ENCODE measurements around the genes RXRA and FCN2.

DNA sequence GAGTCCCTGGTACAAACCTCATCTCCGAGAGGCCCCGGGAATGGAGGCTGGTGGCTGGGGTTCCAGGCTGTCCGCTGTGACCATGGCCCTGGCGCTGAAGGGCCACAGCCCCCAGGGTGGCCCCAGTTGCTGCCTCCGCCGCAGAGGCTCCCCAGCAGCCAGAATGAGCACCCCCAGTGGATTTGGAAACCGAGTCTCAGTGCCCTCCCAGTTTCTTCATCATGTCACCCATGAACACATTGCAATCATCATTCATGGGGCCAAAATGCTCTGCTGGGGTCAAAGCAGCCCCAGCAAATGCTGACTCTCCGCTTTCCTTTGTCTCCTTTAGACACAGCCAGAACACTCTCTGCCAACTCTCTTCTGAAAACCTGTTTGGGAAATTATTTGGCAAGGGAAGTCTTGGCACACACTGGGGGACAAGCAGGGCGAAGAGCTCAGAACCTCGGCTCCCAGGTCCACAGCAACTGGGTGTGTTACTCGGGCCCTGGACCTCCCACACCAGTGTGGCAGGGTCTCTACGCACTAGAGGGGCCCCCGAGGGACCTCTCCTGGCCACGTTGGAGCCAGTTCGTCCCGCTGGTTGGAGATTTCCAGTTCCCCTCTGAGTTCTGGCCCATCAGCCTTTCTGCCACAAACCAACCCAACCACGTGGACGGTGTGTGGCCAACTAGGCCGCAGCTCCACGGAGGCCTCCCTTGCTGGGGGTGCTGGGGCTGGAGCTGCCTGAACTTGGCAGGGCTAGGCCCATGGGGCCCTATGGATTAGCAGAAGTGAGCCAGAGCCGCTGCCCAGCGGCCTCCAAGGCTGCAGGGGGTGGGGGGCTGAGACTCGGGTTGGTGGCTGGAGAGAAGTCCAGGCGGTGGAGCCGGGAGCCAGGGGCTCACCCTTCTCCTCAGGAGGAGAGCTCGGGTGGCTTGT is 75.1 kb downstream of the WDR5 start:
- PRO-cap = no peak

- PRO-cap = no peak
Observed at GRCh38 chr9:134217378-134218160, 81.7 kb downstream of the WDR5 start.

DNA sequence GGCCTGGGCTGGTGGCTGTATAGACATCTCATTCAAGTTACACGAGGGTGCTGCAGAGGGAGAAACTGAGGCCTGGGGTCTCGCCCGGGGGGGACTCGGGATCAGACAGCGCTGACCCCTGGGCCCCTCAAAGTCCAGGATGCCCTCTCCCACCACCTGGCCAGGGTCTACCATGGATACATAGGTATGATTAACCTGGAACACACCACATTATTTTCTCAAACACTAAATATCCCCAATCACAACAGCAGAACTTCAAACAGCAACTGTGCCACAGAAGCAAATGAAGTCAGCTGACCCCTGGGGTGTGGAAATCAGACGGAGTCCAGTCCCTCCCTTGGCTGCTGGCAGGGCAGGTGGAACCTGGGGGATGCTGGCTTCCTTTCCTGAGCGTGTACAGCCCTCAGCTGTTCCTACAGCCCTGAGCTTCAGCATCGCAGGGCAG is 7.5 kb upstream of the RXRA start:
- PRO-cap = no peak

DNA sequence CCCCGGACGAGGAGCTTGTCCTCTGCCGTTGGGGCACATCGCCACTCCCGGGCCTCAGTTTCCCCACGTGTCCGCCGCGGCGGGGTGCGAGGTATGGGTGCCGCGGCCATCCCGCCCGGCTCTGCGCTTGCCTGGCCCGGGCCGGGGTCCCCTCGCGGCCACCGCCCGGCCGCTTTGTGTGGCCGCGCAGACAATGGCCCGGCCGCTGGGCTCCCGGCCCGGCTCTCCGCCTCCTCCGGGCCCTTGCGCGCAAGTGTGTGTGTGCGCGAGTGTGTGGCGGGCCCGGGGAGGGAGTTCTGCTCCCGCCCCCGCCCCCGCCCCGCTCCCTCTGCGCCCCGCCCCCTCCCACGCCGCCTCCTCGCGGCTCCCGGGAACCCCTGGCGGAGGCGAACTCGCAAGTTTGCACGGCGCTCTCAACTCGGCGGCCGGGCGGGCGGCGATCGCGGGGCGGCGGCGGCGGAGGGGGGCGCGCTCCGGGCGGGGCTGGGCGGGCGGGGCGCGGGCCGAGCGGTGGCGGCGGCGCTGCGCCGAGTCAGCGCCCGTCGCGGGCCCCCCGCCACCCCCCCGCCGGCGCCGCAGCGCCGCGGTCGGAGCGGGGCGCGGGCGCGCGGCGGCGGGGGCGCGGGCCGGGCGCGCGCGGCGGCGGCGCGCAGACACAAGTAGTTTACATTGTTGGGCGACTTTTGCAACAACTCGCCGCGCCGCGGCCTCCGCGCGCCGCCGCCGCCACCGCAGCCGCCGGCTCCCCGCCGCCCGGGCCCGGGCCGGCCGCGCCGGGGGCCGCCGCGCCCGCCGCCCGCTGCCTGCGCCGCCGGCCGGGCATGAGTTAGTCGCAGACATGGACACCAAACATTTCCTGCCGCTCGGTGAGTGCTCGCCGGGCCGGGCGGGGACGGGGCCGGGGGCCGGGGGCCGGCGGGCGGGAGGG is at the start of gene RXRA:
Gene RXRA (plus strand): TSS at position 662 of the 928 bp plus-strand sequence.
- PRO-cap = bidirectional peak, plus-strand start at position 662 of the sequence, minus-strand start at position 228 of the sequence

DNA sequence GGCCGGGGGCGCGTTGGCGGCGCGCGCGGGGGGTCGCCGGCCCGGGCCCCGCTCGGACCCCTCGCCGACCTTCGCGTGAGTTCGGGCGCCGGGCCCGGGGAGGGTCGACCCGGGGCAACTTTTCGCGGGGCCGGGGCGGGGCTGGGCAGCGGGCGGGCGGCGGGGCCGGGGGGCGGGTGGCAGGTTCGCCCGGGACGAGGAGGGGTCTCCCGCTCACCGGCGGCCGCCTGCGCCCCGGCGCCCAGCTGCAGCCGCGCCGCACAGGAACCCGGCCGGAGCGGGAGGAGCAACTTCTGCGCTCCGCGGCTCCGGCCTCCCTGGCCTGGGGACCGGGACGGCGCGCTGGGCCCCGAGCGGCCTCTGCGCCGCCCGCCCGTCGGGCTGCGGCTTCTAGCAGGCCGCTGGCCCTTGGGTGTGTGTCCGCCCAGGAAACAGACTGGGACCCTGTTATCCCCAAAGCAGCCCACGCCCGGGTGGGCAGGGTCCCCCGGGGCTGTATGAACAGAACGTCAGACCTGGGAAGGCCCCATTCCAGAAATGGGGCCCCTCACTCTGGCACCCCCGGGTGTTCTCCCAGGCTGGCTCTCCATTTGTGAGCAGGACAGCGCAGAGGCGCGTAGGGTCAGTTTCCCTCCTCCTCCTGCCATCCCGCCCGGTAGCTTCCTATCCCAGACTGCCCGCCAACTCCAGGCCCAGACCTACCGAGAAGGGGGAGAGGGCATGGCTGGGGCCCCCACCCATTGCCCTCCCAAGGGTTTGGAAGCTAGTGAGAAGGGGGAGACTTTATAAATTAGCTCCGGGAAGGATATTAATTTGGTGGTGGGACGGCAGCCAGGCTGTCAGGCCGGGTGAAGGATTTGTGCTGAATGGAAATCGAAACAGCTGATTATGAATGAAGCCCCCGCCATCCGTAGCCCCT is 726 bp downstream of the RXRA start:
- PRO-cap = bidirectional peak, plus-strand start at position 590 of the sequence, minus-strand start at position 324 of the sequence

DNA sequence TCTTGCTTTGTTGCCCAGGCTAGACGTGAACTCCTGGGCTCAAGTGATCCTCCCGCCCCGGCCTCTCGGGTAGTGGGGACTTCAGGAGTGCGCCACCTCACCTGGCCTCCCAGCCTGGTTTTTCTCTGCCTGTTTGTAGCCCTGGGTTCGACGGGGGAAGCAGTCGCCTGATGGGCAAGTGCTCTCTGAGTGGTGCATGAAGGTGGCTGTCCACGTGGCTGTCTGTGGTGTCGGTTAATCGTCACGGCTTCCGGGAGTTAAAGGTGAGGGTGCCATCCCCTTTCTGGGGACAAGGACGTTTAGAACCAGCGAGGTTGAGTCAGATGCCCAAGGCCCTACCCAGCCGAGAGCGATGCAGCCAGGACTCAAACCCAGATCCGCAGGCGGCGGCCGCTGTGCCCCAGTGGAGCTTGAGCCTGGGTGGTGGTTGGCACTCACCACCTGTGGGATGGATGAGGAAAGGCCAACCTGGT is 47.6 kb downstream of the RXRA start:
- PRO-cap = no peak

GRCh38 chr9:134407056-134407722 is 80.9 kb downstream of the RXRA start:
- PRO-cap = bidirectional peak, plus-strand start at chr9:134407466, minus-strand start at chr9:134407418

DNA sequence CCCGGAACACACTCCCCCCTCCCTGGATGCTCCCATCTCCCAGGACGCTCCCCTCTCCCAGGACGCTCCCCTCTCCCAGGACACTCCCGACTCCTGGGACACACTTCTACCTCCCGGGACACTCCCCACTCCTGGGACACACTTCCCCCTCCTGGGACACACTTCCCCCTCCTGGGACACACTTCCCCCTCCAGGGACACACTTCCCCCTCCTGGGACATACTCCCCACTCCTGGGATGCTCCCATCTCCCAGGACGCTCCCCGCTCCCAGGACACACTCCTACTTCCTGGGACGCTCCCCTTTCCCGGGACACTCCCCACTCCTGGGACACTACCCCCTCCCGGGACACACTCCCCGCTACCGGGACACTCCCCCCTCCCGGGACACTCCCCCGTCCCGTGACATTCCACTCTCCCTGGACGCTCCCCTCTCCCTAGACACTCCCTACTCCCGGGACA is 95.8 kb downstream of the RXRA start:
- PRO-cap = no peak

GRCh38 chr9:134431629-134432164 is 105.4 kb downstream of the RXRA start:
- PRO-cap = no peak

DNA sequence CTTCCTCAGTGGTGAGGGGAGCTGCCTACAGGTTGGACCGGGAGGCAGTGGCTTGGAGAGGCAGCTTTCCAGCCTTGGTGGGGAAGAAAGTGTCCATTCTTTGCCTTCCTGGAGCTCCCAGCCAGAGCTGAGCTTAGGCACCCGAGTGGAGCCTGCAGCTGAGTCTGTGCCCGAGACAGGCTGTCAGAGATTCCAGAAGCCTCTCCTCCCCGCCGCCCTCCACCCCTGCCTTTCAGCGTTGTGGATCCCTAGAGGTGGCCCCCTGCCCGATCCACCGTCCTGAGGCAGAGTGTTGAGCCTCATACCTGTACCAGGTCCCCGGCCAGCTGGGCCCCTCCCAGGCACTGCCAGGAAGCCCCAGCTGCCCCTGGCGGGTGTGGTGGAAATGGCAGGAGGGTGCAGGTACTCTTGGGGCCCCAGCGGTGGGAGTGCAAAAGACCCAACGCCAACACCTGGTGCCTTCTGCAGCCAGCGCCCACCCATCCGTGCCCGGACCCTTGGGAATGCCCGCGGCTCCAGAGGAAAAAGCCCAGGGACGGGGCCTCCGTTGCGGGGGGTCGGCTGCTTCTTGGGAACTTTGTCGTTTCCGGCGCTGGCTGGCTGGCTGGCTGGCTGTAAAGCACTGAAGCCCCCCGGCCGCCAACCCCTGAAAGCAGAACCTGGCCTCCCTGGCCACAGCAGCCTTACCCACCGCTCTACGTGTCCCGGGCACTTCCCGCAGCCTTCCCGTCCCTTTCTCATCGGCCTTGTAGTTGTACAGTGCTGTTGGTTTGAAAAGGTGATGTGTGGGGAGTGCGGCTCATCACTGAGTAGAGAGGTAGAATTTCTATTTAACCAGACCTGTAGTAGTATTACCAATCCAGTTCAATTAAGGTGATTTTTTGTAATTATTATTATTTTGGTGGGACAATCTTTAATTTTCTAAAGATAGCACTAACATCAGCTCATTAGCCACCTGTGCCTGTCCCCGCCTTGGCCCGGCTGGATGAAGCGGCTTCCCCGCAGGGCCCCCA is 112.3 kb downstream of the RXRA start:
- PRO-cap = no peak

GRCh38 chr9:134442640-134442919 is 116.3 kb downstream of the RXRA start:
- PRO-cap = no peak

DNA sequence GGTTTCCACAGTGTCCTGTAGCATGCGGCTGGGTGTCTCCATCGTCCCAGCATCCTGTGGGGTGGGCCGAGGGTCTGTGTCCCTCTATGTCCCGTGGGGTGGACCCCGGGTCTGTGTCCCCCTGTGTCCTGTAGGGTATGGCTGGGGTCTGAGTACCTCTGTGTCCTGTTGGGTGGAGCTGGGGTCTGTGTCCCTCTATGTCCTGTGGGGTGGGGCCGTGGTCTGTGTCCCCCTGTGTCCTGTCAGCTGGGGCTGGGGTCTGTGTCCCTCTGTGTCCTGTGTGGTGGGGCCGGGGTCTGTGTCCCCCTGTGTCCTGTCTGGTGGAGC is 130.7 kb downstream of the RXRA start:
- PRO-cap = no peak

- PRO-cap = no peak
Observed at GRCh38 chr9:134579460-134579812, 62.2 kb upstream of the COL5A1 start.

DNA sequence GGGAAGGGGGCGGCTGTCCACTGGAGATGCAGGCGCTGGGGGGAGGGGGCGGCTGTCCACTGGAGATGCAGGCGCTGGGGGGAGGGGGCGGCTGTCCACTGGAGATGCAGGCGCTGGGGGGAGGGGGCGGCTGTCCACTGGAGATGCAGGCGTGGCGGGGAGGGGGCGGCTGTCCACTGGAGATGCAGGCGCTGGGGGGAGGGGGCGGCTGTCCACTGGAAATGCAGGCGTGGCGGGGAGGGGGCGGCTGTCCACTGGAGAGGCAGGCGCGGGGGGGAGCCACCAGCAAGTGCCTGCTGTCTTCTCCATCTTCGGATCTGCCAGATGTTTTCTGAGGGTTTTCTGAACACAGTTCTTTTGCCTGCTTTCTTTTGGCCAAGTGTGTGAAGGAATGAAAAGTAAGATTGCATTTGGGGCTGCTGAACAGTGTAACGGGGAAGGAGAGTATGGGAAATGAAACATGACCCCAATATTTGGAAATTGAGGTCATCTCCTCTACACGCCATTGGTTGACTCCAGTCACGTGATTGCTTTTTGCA is 2.8 kb downstream of the COL5A1 start:
- PRO-cap = unidirectional peak, minus-strand start at position 319 of the sequence

DNA sequence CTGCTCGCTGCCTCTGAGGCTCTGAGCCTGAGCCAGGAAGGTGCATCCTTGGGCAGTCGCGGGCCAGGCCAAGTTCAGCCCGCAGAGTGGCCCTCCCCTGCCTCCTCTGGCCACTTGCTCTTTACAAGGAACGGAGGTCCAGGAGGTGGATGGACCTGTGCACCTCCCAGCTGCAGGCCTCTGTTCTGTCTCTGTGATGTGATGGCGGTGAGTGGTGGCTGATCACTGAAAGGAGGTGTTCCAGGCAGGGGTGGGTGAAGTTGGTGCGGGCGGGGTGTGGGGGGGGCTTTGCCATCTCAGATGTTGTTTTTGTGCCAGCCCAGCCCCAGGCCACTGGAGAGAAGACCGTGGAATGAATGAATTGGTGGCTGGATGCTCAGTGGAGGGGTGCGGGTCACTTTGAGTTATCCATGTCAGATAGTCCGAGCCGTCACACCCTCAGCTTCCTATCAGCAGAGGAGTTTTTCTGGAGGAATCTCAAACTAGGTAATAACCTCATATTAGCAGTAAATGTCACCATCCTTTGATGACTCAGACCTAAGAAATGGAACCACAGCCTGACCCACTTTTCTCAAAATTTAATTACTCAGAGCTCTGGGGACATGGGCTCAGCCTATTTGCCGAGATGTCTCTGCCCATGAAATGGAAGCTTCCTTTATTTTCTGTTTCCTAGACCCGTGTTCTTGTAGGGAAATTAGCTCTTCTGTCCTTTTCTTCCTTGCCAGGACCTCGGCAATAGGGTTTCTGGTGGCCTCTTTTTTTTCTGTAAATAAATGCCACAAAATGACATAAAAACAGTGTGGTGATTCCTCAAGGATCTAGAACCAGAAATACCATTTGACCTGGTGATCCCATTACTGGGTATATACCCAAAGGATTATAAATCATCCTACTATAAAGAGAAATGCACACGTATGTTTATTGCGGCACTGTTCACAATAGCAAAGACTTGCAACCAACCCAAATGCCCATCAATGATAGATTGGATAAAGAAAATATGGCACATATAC is 7.5 kb downstream of the COL5A1 start:
- PRO-cap = no peak

- PRO-cap = no peak
Observed at GRCh38 chr9:134707190-134708231, 65.9 kb downstream of the COL5A1 start.

DNA sequence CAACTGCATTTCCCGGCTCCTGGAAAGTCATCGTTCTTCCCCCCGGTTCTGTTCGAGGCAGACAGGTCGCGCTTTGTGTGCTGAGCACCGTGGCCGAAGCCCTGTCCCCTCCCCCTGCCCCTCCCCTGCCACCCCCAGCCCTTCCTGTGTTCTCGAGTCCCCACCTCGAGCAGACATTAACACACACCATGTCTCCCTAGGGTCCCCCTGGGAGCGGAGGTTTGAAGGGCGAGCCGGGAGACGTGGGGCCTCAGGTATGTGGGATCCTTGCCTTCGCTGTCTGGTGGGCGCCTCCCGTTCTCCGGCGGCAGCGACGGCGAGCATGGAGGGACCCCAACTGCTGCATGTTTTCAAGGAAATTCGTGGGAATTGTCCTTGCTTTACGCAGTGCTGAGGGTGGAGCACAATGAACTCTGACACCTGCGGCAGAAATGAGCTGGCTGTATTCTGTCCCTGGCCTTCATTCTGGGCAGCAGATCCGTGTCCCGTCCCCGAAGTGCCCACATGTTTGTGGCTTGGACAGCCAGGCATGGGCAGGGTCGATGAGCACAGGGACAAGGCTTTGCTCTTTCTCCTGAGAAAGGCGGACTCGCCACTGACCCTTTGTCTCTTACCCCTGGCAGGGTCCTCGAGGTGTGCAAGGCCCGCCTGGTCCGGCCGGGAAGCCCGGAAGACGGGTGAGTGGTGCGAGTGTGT is 112.2 kb downstream of the COL5A1 start:
- PRO-cap = no peak

DNA sequence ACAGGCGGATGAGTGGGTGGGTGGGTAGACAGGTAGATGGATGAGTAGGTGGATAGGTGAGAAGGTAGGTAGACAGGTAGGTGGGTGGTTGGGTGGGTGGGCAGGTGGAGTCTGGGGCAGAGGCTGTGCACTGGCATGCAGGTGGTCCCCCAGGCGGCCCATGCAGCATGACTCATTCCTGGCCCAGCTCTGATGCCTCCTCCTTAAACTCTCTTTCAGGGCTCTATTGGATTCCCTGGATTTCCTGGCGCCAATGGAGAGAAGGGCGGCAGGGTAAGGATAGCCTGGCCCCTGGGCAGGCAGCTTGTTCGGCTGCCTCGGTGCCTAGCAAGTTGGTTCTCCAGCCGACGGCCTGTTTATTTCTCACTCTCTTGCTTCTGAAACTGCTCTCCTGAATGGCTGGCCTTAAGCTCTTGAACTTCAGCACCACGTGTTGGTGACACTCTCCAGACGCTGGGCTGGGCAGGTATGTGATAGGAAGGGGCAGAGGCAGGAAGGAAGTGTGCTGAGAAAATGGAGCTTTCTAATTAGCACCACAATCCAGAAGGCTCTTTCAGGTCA is 91.6 kb upstream of the FCN2 start:
- PRO-cap = no peak

DNA sequence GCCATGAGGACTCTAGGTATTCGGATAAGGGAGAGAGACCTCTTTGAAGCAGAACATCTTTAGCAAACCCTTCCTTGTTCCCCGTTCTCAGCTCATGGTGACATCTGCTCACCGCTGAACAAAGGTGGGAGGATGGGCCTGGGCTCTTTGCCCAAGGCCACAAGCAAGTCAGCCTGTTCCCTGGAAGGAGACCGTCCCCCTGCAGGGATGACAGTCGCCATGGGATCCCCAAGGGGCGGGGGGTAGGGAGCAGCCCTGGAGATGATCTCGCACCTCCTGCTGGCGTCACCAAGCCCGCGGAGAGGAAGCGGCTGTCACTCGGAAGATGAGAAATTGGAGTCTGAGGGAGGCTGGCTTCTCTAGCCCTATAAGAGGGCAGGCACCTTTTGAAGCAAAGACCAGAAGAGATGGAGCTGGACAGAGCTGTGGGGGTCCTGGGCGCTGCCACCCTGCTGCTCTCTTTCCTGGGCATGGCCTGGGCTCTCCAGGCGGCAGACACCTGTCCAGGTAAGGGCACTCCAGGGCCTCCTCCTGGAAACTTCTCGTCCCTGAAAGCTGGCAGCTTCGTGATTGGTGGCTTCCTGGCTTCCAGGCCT is at the start of gene FCN2:
Gene FCN2 (plus strand): TSS at position 396 of the 596 bp plus-strand sequence.
- PRO-cap = no peak

DNA sequence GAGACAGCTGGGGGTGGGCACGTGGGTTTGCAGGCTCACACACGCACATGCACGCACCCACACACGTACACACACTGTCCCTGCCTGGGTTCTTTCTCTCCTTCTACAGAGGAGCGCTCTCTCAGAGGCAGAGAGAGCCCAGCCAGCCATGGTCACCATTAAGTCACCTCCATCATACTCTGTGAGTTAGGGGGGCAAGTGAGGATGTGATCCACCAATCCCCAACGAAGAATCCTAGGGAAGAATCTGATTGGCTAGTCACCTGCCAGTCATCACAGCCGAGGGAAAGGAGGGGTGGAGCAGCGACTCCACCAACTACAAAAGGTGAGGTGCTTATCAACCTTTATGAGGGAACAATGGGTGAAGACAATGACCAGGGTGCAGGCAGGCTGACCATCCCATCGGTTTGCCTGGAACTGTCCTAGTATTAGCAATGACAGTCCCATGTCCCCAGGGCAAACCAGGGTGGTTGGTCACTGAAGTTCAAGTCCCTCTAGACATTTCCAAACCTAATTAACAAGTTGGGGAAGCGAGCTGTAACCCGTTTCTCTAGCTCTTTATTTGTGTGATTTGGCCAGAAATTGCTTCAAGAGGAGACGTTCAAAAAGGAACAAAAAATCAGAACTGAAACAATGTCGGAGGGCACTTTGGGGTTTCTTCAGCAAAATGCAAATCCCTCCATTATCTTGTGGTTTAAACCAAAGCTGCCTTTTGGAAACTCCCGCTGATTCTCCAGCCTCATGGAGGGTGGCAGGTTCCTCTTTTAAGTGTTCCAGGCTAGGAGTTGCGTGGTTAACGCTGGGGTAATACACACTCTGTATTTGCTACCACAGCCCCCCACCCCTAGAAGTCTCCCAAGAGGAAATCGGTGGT is 18.8 kb upstream of the FCN1 start:
- PRO-cap = no peak

All from sternocleidomastoid (tissue), 1 donor.